ENCODE measurements around the genes PAX7 and PLA2G2F.

- RRBS = 34% methylated on average over 49 of the region's 101 CpGs
Observed at GRCh38 chr1:18630597-18631821, at the start of gene PAX7. TSS of gene PAX7 (plus strand) at chr1:18630846.

- RRBS = 78% methylated on average over 1 of the region's 3 CpGs
Observed at GRCh38 chr1:18871164-18871597, 11.7 kb upstream of the TAS1R2 start.

DNA sequence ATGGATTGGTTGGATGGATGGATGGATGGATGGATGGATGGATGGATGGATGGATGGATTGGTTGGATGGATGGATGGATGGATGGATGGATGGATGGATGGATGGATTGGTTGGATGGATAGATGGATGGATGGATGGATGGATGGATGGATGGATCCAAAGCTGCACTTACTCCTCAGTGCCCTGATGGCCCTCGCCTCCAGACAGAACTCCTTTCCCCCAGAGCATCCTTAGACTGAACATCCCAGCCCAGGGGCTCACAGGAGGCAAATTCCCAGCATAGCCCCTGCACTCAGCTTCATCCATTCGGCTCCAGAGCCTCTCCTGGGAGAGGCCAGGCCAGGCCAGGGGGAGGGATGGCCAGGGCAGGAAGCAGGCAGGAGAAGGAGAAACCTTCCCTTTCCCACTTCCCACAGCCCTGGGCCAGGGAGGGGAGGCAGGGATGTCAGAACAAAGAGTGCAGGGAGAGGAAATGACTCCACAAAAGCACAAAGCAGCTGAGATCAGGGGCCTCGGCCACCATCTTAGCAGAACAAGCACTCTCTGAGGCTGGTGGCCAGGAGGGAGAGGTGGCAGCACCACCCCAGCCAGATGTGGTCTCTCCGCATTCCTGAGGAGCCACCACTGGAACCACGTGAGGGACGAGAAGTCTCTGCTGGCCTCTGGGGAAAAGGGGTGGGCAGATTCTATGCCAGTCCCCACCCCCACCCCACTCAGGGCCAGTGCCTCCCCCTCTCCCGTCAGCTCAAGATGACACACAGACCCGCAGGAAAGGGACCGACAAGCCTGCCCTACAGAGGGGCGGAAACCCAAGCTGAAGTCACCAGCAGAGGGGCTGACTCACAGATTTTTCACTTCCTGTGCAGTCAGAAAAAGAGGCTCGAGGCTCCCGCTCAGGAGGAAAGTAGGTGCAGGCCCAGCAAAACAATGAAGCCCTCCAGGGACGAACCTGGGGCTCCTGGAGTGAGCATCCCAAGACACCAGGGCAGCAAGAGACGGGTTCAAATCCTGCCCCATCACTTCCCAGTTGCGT is 24.0 kb upstream of the ALDH4A1 start:
- RRBS = no CpG with 5 or more reads among the region's 15 CpGs

GRCh38 chr1:19009608-19010347 is 53.3 kb upstream of the IFFO2 start:
- RRBS = no CpG with 5 or more reads among the region's 16 CpGs

DNA sequence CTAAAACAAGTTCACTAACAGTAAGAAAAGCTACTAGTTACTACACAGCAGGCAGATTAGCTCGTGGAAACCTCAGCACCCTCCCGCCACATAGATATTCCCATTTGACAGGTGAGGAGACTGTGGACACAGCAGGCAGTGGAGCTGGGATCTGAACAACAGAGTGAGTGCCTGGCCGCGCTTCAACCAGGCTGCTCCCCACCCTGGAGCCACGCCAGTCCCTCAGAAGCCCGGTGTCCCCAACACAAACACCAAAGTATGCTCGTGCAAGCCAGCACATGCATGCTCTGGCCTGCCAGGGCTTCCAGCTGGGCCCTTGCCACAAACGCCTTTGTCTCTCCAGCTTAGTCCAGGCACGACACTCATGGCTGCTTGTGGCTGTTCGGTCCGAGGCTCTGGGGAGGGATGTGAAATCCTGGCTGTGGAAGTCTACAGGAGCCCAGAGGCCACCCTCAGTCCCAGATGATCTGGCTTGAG is 116.8 kb upstream of the IFFO2 start:
- RRBS = no CpG with 5 or more reads among the region's 11 CpGs

- RRBS = no CpG with 5 or more reads among the region's 9 CpGs
Observed at GRCh38 chr1:19092509-19093244, 117.4 kb downstream of the UBR4 start.

GRCh38 chr1:19211226-19211632 is 1.2 kb upstream of the UBR4 start:
- RRBS = no CpG with 5 or more reads among the region's 6 CpGs

GRCh38 chr1:19273180-19273628 is 15.4 kb downstream of the AKR7A3 start:
- RRBS = no CpG with 5 or more reads among the region's 9 CpGs

- RRBS = no CpG with 5 or more reads among the region's 12 CpGs
Observed at GRCh38 chr1:19308140-19308730, 3.7 kb downstream of the AKR7A2 start.

DNA sequence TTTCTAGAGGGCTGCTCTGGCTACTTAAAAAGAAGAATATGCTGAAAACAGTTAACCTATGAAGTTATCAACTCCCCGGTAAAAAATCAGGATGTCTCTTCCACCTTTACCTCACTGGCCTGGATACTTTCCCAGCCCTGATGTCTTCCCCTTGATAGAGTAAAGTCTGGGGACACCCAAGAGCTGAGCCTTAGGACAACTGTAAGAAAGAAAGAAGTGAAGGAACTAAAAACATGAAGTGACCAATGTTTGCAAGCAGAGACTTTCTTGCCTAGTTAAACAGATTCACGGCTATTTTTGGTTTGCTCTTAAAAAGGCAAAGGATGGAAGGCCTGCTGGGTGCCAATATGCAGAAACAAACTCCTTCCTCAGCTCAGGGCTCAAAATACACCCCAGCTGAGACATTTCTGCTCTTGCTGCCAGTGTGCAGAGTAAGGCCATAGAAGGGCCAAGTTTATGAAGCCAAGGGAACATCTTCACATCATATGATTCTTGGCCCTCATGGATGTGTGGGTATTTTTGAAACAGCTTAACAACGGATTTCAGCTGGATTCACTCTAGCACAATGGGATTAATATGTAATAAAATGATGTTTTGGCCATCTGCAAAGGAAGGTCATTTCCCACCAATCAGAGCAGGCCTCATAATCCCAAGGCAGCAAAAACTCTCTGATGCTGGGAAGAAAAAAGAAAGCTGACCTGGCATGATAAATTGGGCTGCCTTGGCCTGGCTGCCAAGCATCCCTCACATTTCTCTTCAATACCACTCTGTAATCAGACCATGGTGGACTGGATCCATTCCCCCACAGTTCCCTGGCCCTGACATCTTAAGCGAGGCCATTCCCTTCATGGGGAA is 70.8 kb downstream of the CAPZB start:
- RRBS = no CpG with 5 or more reads among the region's 4 CpGs

GRCh38 chr1:19462902-19463916 is 22.1 kb downstream of the CAPZB start:
- RRBS = no CpG with 5 or more reads among the region's 9 CpGs

DNA sequence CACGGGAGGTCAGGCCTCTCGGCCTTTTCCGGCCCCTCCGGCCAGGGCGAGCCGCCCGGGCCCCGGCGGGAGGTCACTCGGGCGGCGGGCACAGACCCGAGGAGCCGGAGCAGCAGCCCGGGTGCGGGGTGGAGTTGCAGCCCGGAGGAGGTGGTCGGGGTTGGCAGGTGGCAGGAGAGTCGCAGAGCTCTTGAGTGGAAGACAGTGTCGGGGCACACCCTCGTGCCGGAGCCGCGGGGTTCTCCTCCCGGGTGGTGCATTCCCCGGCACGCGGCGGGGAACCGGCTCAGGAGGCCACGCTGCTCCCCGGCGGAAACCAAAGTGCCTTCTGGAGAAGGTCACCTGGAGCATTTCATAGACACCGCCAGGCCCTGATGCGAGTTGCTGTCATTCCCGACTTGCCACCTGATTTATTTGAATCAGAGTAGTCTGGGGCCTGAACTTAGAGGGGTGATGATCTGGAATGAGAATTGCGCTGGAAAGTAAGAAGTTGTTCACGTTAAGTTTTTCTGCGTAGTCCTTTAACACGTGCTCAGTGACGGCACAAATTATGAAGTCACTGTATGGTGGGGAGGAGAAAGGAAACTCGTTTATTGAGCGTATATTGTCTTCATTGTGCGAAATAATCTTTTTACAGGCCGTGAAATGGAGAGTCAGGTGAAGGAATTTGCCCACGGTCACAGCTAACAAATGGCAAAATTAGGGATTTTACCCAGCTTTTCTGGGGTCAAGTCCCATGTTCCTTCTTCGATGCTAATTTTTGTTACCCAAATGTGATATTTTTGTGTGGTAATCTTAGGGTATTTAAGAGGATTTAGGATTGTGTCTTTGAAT is 635 bp downstream of the MICOS10 start:
- RRBS = 2% methylated on average over 15 of the region's 47 CpGs

- RRBS = no CpG with 5 or more reads among the region's 11 CpGs
Observed at GRCh38 chr1:19742112-19742720, 57.5 kb downstream of the TMCO4 start.

GRCh38 chr1:19759368-19760177 is 40.1 kb downstream of the TMCO4 start:
- RRBS = no CpG with 5 or more reads among the region's 8 CpGs

- RRBS = no CpG with 5 or more reads among the region's 16 CpGs
Observed at GRCh38 chr1:19812835-19813764, 2.0 kb downstream of the RNF186 start.

- RRBS = no CpG with 5 or more reads among the region's 7 CpGs
Observed at GRCh38 chr1:19968107-19968474, 11.3 kb downstream of the PLA2G2A start.

GRCh38 chr1:20080977-20081393 is 11.0 kb downstream of the PLA2G5 start:
- RRBS = no CpG with 5 or more reads among the region's 14 CpGs

DNA sequence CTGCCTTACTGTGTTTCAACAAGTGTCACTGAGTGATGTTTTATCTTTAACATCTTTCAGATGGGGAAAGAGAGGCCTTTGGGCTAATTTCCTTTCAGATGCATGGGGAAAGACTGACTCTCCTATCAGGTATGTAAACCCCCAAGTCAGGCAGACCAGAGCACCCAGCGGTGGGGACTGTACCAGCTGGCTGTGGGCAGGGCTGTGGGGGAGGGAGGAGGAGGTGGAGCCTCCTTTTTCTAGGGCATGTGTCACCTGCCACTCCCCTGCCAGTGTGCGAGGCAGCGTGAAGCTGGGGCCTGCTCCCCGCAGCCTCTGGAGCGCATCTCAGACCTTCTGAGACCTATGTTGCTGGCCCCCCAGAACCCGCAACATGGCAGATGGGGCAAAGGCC is at the start of gene PLA2G2F:
Gene PLA2G2F, plus strand, starts transcription at position 269 of the 394 bp plus-strand sequence.
- RRBS = no CpG with 5 or more reads among the region's 6 CpGs

- RRBS = 61% methylated on average over 3 of the region's 29 CpGs
Observed at GRCh38 chr1:20153977-20154939, 15.1 kb downstream of the PLA2G2F start.

DNA sequence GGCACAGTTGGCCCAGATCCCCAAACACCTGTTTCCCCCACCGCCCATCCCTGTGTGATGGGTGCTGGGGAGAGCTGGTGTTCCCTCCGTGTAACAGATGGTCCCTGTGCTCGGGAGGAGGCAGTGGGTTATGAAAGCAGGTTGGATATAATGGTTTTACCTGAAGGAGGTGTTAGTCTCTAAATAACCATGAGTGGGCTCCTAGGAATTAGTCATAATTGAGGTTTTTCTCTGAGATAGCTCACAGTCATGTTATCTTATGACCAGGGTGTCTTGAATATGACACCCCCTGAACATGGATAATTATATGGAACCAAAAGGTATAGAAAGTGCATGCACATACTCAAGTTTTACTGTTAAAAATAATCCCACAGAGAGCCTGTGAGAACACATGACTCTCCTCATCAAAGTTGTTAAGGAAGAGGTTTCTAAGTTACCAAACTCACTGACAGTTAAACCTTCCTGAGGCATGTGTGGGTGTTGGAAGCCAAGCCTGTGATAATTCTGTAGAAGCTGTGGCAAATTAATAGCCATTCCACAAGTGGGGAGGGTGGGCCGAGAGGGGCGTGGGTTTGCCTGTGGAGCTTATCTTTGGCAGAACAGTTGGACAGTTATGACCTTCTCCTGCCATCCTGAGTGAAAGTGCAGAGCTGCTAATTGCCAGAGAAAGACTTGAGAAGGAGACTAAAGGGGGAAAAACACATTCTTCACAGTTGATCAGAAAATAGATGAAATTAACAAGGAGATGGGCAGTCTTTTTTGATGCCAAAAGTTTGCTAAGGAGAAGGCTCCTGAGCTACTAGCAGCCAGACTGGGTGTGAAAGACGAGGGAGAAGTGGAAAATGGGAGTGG is 1.4 kb upstream of the PLA2G2C start:
- RRBS = no CpG with 5 or more reads among the region's 6 CpGs

All from Ishikawa (cell line).